Ishikawa (cell line): ENCODE measurements around a stretch of chr12.

GRCh38 chr12:11070518-11071434 is 8.7 kb upstream of the TAS2R46 start:
- RRBS: no CpG with 5 or more reads among the region's 4 CpGs

DNA sequence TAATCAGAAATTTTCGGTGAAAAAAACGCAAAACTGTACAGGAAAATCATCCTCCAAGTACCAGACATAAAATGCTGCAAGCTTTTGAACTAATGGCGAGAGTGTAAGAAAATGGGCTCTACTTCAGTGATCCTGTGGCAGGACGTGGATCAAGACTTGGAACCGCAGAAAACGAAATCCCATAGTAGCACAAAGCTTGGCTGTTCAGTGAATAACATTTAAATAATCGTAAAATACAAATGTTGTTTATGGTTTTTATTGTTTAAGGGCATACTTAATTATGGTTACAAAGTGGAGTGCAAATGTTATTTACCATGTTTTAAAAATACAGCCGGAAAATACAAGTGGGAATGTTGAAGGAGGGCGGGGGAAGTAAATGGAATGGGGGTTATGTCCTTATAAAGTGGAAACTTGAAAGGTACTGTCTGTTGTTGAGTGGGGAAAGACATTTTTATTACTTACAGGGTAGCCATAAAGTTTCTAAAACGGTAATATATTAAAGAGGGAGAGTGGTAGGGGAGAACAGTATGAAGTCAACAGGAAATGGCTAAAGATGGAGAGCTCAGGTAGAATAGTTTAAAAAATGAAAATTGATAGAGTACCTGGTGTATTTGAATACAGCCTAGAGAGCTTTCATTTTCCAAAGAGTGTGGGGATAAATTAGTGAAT is 1.2 kb downstream of the SMIM10L1 start:
- RRBS: no CpG with 5 or more reads among the region's 10 CpGs

DNA sequence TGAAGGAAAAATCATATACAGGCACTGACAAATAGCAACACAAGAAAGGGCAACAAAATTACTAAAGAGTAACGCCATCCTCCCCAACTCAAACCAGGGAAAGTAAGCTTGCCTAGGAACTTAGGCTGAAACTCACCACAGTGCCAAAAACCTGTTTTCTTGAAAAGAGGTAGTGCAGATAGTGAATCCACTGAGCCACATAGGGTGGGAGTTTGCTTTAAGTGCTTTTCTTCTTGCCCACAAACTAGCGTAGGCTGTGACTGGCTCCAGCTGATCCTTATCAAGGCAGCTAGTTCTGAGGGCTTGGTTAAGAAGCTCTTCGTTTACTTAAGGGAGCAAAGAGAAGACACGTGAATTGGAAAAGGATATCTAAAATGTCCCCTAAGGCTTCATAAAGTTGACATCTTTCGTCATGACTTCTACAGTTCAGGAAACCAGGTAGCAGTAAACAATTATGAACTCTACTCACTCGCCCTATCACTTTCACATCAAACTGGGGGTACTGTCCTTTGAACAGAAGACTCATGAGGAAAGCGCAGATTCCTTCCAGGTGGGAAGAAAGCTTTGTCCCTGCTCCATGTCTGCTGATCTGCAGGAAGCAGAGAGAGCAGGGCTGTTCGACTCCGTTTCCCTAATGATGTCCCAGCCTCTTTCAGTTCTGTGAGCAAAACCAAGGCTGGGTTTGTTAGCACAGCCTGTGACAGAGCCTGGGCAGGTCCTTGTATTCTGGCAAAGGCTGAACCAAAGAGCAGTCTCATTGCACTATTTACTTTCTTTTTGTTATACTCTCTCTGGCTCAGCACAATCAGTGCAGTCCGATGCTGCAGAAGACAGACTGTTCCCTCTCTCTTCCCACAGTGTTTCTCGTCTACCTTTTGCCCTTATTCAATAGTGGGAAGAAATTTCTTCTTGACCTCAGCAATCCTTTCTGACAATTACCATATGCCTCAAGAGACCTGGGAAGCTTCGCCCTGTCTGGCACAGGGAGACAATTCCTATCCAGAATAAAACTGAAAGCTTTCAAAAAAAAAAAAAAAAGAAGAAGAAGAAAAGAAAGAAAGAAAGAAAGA is 93.5 kb upstream of the ETV6 start:
- RRBS: no CpG with 5 or more reads among the region's 12 CpGs

DNA sequence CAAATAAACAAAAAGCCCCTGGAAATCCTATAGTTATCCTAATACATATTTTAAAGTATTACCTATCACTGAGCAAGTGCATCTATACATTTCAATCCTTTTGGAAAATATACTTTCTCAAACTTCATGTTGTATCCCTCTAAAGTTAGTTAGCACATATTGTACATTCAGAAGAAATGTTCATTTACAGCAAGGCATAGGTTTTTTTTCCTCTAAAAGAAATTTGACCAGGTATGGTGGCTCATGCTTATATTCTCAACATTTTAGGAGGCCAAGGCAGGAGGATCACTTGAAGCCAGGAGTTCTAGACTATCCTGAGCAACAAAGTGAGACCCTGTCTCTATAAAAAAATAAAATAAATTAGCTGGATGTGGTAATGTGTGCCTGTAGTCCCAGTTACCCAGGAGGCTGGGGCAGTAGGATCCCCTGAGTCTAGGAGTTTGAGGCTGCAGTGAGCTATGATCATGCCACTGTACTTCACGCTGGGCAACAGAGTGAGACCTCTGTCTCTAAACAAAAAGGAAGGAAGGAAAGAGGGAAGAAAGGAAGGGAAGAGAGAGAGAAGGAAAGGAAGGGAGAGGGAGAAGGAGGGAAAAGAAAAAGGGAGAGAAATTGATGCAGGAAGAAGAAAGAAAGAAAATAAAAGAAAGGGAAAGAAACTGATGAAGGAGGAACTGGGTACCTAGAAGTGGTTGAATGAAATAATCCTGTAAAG is 26.0 kb downstream of the ETV6 start:
- RRBS: no CpG with 5 or more reads among the region's 1 CpG

DNA sequence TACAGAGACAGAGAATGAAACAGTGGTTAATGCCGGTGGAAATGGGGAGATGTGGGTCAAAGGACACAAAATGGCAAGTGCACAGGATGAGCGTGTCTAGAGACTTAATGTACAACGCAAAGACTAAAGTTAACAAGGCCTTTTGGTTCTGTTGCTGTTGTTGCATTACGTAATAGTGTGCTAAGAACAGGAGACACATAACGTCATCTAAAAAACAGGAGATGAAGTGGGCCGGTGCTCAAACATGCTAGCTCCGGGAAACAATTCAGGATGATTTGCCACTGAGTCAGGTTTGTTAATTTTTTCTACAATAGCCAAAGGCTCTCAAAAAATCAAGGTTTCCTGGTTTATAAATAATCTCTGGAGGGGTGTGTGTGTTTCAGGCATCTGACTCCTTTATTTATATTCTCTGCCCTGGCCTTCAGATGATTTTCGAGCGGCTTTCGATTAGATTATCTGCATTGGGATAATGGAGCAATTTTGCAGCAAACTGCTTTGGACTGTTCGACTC is 55.6 kb downstream of the ETV6 start:
- RRBS: no CpG with 5 or more reads among the region's 11 CpGs

DNA sequence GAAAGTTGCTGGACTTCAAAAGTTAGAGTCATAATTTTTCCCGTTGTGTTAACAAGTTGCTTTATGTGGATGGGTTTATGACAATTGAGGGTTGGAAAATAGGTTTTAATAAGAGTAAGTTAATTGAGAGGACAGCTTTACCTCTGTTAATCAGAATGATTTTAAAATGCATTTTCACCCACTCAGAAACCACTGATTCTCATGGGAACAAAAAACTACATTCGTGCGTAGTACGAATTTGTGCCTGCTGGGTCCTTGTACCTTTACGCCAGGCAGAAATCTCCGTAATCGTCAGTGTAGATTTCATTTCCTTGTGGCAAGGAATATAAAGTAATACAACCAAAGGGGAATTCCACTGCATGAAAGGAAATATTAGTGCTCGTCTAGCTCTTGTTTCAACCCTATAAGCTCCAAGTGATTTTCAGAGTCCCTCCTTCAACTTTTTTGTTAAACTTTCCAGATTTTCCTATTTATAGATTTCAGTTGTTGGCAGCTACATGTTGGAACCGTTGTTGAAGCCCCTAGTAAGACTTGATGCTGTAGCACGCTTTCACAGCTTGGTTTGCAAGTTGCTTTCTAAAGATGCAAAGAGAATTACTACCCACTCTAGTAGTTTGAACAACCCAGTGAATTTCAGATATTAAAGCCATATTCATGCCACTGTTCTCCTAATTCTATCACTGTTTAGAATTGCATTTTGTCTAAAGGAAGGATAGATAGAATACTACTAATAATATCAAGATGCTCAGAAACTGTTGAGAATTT is 90.6 kb downstream of the ETV6 start:
- RRBS: no CpG with 5 or more reads among the region's 10 CpGs

DNA sequence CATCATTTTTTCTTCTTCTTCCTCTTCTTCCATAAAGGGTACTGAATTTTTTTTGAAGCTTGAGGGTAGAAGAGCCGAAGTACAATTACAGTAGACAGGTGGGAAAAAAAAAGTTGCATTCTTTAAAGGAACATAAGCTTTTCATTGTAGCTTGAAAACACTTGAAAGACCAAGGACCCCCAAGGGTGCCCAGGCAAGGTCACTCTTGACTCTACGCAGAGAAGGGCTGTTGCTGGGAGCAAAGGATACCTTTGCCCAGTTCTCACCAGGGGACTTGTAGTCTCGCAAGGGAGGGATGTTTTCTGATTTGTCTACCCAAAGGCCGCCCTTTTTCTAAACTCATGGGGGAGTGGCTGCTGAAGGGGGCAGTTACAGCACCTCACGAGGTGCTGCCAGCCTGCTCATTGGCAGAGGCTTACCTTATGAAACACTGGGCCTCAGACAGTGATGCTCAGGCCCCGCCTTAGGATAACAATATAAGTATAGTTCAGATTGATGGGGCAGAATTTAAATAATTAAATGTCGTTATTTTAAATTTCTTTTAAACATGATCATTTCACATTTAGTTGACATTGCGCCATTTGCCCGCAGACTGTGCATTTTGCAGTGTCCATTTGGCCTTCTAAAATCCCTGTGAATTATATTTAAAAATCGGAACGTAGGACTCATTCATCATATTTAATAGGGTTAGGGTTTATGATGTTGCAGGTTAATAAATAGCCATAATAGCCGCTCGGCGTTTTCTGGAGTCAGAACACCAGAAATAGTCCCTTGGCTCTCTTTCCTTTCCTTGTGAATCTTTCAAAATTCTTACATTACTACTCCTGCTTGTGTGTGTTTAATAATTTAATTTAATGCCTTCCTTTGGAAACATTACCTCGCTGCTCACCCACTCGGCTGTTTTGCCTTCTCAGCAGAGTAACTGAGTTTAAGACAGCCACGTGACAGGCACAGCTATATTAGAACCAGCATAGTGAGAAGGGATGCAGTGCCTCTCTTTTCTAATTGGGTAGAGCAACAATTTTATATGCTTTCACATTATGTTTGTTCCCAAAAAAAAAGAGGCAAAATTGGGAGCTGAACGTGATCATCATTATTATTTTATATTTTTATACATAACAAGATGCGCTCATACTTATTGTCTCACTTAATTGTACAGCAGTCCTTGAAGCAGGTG is 107.3 kb downstream of the ETV6 start:
- RRBS: no CpG with 5 or more reads among the region's 19 CpGs

DNA sequence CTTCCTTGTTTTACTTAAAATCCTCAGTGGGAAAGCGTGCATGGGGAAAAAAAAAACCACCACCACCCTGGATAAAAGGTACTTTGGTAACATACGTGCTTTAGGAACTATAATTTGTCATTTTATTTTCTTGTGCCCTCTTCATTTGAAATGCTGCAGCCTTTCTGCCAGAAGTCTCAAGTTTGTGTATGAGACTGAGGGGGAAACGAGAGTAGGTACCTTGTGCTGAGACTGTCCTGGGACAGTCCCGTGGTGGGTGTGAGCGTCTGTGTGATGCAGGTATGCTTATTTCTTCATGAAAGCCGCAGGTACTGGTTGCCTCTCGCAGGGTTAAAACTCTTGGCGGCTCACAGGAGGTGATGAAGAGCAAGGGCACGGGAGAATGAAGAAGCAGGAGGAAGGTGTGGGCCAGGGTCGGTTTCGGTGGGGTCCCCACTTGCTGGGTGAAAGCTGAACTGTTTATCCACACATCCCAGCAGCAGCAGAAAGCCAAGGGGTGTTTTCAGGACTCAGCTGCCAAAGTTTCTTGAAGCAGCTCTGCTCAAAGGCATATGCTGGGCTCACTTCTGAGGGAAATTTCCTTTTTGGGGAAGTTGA is 116.3 kb downstream of the ETV6 start:
- RRBS: no CpG with 5 or more reads among the region's 11 CpGs

- RRBS: no CpG with 5 or more reads among the region's 3 CpGs
Observed at GRCh38 chr12:11779251-11779582, 129.7 kb downstream of the ETV6 start.

DNA sequence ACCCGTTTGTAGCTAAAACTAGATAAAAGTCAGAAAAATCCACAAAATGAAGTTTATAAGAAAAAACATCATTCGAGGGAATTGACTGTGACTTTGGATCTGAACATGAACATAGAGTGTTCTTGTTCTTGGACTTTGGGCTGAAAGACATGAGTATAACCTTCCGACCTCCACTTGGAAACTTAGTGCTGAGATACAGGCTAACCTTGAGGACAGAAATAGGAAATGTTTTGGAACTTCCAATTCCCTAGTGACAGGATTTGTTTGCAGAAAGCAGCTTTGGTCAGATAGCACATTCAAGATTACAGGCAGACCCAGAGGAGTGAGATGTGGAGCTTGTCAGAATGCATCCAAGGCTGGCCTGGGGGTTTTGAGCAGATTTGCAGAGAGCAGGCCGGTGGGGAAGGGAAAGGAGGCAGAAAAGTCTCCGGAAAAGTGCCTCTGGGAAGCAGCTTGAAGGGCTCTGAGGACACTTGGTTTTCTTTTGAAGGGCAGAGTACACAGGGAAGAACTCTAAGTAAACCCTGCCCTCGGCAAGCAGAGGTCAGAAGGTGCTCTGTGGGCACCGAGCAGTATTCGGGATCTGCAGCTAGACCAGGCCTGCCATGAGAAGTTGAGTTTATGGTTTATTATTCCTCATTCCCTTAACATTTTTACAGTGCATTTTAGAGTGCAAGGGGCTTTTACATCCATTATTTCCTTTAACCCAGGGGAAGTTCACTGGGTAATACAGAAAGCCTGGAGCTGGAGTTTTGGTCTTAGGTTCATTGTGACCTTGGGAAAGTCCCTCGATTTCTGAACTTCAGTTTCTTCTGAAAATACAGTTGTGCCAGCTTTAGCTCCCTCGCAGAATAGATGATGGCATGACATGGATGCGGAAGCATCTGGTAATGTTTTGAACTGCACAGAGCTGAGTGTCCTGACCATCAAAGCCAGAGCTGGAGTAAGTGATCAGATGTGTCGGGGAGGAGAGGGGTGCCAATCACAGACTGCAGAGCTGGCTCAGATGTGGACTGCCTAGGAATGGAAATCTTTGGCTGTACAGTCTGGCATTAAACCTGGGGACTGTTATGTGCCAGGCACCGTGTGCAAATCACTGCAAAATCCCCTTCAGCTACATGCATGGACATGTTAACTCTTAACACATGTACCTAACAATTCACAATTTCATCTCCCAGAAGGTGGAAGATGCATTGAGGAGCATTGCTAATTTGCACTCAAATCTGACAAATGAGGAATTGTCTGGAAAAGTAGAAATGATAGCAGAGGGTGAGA is 180.6 kb downstream of the ETV6 start:
- RRBS: no CpG with 5 or more reads among the region's 13 CpGs

DNA sequence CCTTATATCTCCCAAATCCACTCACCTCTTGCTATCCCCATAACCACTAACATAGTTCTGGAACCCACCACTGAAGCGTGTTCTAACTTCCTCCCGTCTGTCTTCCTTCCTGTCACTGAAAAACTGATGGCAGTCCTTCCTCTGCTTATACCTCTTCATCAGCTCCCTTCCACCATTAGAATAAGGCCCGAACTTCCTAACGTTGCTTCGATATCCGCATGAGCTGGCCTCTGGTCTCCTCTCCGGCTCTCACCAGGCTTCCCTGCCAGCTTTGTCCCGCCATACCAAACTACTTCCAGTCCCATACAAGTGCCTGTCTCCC is 63.0 kb upstream of the BCL2L14 start:
- RRBS: no CpG with 5 or more reads among the region's 8 CpGs

GRCh38 chr12:12024763-12025496 is 45.8 kb upstream of the BCL2L14 start:
- RRBS: no CpG with 5 or more reads among the region's 11 CpGs

- RRBS: no CpG with 5 or more reads among the region's 1 CpG
Observed at GRCh38 chr12:12119298-12119800, 48.6 kb downstream of the BCL2L14 start.

- RRBS: no CpG with 5 or more reads among the region's 8 CpGs
Observed at GRCh38 chr12:12214628-12215553, 52.0 kb downstream of the LRP6 start.

- RRBS: no CpG with 5 or more reads among the region's 2 CpGs
Observed at GRCh38 chr12:12399816-12400193, 42.9 kb downstream of the BORCS5 start.

DNA sequence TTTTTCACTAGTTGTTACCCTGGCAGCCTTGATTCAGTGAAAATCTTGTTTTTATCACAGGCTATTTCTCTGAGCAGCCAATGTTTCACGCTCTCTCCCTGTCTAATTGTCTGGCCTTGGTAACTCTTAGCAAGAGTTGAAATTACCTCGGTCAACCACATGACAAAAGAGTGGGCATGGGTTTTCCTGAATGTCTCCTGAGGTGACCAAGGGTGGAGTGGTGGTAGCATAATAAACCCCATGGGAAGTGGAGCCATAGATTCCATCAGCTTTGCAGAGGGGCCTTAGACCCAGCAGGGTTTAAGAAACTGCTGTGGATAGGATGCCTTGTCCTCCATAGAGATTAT is 43.3 kb downstream of the BORCS5 start:
- RRBS: no CpG with 5 or more reads among the region's 2 CpGs

- RRBS: no CpG with 5 or more reads among the region's 9 CpGs
Observed at GRCh38 chr12:12403150-12404363, 46.7 kb downstream of the BORCS5 start.

GRCh38 chr12:12474326-12475449 is 88.0 kb downstream of the DUSP16 start:
- RRBS: no CpG with 5 or more reads among the region's 17 CpGs

GRCh38 chr12:12483391-12483987 is 79.2 kb downstream of the DUSP16 start:
- RRBS: no CpG with 5 or more reads among the region's 3 CpGs

- RRBS: no CpG with 5 or more reads among the region's 1 CpG
Observed at GRCh38 chr12:12563912-12564336, 1.3 kb upstream of the DUSP16 start.